Helper T cell (primary cell): ENCODE measurements around the gene PRC1.

DNA sequence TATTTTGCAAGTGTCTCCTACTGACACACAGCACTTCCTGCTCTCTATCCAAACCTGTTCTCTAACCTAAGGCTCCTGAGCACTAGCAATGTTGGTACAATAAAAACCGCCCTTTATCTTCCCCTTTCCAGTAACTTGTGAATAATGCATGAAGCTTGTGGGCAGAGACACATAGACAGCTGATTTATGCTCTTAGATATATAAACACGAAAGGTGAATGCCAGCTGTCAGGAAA, 34.6 kb upstream of the ARPIN start:
- PRO-cap, 2 experiments: no peak in any of the 2 experiments

GRCh38 chr15:90053567-90054356, 48.5 kb downstream of the IDH2 start:
- PRO-cap, 2 experiments: no peak in any of the 2 experiments

- PRO-cap, 2 experiments: peak in 2 of 2 experiments; most common plus-strand start chr15:90100074 (in 2); most common minus-strand start chr15:90099785 (in 1)
These were observed 2.5 kb downstream of the IDH2 start for GRCh38 chr15:90099538-90100379.

- PRO-cap, 2 experiments: no peak in any of the 2 experiments
These were observed 47.0 kb upstream of the IDH2 start for GRCh38 chr15:90149057-90149884.

- PRO-cap, 2 experiments: no peak in any of the 2 experiments
These were observed 4.4 kb downstream of the CIB1 start for GRCh38 chr15:90229290-90229748.

GRCh38 chr15:90376988-90377449, 11.0 kb upstream of the IQGAP1 start:
- PRO-cap, 2 experiments: peak in 2 of 2 experiments; most common minus-strand start chr15:90377090 (in 2)

- PRO-cap, 2 experiments: no peak in any of the 2 experiments
These were observed 37.6 kb downstream of the IQGAP1 start for GRCh38 chr15:90425723-90425950.

DNA sequence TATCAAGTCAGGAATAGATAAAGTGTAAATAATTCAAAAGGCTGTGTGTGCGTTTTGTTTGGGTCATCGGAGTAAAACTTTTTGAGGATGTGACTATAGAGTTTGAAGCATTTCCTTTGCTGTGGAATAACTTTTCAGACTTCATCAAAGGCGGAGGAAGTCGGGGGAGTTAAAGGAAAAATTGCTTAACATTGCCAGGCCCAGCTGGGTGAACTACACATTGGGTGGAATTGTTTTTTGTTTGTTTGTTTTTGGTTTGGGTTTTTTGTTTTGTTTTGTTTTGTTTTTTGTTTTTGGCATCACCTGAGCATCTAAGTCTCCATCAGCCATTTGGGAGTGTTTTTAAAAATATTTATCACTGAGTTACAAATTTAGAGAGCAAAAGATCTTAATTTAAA, 70.3 kb upstream of the CRTC3 start:
- PRO-cap, 2 experiments: no peak in any of the 2 experiments

DNA sequence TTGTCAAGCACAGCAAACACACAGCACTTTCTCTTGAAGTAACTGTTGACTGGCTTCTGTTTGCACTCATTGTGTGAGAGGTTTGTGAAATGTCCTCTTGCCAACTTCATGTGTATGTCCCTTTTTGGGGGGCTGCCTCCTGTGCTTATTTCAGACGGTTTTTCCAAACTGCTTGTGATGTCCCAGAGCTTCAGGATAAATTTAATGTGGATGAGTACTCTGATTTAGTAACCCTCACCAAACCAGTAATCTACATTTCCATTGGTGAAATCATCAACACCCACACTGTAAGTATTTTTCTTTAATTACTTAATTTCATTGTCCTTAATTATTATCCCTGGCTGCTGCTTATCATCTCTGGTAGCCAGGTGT, 45.7 kb upstream of the CRTC3 start:
- PRO-cap, 2 experiments: no peak in any of the 2 experiments

DNA sequence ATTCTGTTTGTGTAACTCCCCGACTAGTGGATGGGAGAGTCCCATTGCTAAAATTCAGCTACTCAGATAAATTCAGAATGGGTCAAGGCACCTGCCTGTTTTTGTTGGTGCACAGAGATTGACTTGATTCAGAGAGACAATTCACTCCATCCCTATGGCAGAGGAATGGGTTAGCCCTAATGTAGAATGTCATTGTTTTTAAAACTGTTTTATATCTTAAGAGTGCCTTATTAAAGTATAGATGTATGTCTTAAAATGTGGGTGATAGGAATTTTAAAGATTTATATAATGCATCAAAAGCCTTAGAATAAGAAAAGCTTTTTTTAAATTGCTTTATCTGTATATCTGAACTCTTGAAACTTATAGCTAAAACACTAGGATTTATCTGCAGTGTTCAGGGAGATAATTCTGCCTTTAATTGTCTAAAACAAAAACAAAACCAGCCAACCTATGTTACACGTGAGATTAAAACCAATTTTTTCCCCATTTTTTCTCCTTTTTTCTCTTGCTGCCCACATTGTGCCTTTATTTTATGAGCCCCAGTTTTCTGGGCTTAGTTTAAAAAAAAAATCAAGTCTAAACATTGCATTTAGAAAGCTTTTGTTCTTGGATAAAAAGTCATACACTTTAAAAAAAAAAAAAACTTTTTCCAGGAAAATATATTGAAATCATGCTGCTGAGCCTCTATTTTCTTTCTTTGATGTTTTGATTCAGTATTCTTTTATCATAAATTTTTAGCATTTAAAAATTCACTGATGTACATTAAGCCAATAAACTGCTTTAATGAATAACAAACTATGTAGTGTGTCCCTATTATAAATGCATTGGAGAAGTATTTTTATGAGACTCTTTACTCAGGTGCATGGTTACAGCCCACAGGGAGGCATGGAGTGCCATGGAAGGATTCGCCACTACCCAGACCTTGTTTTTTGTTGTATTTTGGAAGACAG, 28.7 kb upstream of the CRTC3 start:
- PRO-cap, 2 experiments: no peak in any of the 2 experiments

GRCh38 chr15:90528893-90529270, 841 bp upstream of the CRTC3 start:
- PRO-cap, 2 experiments: no peak in any of the 2 experiments

DNA sequence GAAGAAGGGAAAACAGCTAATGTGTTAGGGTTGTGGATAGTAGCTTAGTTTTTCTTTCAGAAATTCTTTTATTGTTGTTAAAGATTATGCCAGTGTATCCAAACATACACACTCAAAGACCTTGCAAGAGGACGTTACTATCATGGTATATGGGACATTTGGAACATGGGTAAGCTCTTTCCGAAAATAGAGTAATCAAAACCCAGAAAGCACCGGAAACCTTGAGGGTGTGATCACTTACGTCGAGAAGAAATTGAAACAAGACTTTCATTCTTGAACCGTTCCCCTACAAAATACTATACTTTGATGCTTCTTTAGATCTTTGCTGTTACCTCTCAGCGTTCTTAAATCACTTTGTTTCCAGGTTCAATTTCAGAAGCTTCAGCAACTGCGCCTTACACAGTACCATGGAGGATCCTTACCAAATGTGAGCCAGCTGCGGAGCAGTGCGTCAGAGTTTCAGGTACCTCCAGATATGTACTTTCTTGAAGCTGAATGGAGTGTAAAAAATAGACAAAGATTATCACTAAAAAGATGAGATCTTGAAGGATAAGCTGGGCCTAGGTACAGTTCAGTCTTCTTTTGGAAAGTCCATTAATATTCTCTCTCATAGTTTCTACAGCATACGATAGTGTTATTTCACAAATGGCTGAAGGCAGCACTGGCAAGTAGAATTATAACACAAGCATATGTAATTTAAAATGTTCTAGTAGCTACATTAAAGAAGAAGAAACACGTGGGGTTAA, 10.1 kb downstream of the CRTC3 start:
- PRO-cap, 2 experiments: peak in 2 of 2 experiments; most common plus-strand start position 375 of the sequence (in 2); most common minus-strand start position 446 of the sequence (in 2)

- PRO-cap, 2 experiments: no peak in any of the 2 experiments
These were observed 23.0 kb downstream of the CRTC3 start for GRCh38 chr15:90552759-90553093.

DNA sequence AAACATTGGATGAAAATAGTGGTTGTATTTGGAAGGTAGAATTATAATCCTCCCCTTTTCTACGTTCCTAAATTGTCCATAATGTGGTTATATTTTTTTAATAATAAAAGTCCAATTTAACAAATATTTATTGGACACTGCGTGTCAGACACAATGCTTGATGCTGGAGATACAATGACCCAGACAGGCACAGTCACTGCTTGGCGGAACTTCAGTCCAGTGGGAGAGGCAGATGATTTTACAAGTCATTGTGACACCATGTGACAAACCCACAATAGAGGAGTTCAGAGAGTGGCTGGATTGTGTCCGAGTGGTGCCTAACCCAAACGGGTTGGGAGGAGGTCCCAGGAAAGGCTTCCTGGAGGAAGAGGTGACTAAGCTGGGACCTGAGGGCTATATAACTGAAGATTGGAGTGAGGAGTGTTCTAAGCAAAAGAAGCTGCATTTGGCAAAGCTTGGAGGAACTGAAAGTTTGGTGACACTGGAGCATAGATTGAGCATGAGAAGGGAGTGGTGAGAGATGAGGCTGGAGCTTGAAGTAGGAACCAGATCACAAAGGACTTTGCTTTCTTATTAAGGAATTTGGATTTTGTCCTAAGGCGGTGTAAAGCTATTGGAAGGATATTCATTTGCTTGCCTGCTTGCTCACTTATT, 41.4 kb downstream of the CRTC3 start:
- PRO-cap, 2 experiments: no peak in any of the 2 experiments

DNA sequence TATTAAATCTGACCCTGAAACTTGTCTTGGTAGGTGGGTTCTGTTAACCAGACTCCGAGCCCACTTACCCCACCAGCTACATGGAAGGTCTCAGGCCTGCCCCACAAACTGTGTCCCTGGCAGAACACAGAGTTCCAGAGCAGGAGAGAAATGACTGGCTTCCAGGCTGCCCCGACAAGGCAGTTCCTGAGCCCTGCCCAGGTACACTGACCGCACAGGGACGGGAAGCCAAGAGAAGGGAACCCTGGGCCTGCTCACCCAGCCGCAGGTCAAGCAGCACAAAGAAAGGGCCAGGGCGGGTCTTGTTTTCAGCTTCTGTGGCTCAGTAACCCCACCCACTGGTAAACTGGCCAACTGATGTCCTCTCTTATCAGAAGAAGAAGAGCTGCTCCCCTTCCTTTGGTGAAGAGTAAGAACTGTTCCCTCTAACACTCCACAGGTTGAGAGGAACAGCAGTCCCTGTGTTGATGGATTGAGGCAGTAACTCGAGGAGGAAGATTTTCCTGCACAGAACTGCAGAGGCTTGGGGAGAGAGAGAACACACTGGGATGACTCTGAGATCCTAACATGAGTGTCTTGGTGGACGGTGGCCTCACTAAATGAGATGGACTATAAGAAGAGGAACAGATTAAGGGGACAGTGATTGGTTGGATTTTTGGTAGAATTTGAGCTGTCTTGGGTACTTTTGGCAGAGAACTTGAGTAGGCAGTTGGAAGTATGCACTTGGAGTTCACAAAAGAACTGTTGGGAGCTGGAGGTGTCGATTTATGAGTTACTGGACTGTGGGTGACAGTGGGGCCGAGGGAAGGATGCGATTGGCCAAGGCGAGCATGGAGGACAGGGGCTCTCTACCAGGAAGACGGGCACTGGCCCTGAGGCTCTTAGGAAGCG, 68.5 kb downstream of the CRTC3 start:
- PRO-cap, 2 experiments: no peak in any of the 2 experiments

DNA sequence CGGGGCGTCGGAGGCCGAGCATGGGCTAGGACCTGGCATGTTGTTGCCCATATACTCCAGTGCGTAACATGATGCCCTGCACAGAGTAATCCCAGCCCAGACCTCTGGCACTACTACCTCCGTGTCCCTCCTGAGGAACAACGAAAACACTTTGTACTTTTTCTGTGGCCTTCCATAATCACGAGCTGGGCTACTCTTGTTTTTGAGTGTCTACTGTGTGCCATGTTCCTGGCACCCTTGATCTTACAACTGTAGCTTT, 455 bp downstream of the BLM start:
- PRO-cap, 2 experiments: no peak in any of the 2 experiments

DNA sequence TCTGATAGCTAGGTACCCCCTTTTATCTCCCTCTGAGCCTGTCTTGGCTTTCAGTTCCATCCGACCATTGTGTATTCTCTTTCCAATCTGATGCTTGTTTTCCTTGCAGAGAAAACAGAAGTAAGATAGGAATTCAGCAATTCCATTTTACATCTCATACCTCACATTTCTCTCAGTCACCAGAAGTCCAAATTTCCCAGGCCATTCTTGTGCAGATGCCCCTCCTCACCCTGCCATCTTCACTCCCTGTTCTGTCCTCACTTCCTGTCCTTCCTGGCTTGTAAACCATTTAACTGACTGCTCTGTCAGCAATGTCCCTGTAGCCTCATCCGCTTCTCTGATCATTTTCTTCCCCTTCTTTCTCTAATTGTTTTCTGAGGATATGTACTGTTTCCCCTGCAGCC, 40.2 kb downstream of the BLM start:
- PRO-cap, 2 experiments: no peak in any of the 2 experiments

GRCh38 chr15:90852659-90853033, 15.7 kb upstream of the FURIN start:
- PRO-cap, 2 experiments: peak in 1 of 2 experiments; most common plus-strand start chr15:90852937 (in 1); most common minus-strand start chr15:90852748 (in 1)

- PRO-cap, 2 experiments: no peak in any of the 2 experiments
These were observed 11.6 kb downstream of the HDDC3 start for GRCh38 chr15:90920389-90921501.

DNA sequence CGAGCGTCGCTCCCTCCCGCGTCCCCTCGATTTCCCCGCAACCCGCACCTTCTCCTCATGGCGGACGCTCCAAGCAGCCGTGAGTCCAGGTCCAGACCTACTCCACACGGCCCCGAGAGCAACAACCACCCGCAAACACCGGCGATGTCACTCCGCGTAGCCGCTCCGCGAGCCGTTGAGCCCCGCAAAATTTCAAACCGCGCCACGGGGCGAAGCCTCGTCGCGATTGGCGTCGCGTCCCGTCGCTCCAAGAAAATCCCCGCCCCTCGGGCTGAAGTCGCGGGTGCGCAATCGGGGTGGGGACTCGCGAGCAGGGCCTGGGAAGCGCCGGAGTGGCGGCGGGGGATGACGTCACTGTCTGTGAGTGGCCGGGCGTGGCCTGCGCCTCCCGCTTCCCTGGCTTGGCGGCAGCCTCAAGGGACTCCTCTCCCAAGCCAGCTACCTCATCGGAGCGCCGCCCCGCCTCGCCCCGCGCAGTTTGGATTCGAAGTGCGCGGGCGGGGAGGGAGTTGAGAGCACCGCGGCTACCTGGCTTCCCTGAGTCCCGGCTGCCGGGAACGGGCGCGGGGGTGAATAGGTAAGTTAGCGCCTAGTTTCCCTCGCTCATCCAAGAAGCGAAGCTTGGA, at the start of gene PRC1:
TSS of gene PRC1 (minus strand) at position 177 of the 626 bp plus-strand sequence.
- PRO-cap, 2 experiments: peak in 2 of 2 experiments; most common plus-strand start position 302 of the sequence (in 1); most common minus-strand start position 177 of the sequence (in 2)